Heart (tissue), 3 donors: ENCODE measurements around the gene GLE1.

DNA sequence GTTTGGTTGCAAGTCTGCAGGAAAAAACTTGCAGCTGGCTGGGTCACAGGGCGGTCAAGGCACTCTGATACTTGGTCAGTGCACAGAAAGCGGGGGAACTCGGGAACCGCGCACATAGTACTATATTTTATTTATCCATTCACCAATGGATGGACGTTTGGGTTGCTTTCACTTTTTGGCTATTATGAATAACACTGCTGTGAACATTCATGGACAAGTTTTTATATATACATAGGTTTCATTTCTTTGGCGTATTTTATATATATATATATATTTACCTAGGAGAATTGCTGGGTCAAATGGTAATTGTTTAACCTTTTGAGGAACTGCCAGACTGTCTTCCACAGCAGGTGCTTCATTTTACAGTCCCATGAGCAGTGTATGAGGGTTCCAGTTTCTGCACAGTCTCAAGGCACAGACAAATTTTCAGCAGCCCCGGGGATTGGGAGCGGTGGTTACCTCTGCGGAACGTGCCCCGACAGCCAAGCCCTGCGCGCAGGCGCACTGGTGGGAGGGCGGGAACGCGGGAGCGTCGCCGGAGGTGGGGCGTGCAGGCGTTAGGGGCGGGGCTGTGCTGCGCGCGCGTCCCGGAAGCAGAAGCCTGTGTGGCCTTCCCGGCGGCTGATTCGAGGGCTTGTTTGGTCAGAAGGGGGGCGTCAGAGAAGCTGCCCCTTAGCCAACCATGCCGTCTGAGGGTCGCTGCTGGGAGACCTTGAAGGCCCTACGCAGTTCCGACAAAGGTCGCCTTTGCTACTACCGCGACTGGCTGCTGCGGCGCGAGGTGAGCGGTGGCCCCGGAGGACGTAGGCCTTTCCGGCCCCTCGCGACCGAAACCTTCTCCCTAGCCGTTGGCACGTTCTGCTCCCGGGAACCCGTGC lies at the start of gene GLE1:
Gene GLE1 (plus strand): TSS at position 596 of the 878 bp plus-strand sequence.
- RAMPAGE, long total RNA, 2 experiments: start-site peak on the plus strand in 1 of 2 experiments, centred at position 621 of the sequence, 337 reads per replicate

DNA sequence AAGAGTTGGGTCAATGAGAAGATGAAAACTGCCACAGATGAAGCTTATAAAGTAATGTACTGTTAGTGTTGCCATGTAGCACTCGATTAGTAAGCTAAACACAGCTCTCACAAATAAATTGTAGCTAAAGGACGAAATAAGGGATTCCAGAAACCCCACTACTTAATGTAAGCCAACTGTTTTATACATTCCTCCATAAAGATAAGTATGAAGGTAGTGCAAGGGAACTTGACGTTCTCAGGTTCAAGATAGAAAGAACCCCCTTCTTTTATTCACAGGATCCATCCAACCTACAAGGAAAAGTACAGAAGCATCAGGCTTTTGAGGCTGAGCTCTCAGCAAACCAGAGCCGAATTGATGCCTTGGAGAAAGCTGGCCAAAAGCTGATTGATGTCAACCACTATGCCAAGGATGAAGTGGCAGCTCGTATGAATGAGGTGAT lies 30.4 kb downstream of the SPTAN1 start:
- RAMPAGE, long total RNA, 2 experiments: no peak in any of the 2 experiments

DNA sequence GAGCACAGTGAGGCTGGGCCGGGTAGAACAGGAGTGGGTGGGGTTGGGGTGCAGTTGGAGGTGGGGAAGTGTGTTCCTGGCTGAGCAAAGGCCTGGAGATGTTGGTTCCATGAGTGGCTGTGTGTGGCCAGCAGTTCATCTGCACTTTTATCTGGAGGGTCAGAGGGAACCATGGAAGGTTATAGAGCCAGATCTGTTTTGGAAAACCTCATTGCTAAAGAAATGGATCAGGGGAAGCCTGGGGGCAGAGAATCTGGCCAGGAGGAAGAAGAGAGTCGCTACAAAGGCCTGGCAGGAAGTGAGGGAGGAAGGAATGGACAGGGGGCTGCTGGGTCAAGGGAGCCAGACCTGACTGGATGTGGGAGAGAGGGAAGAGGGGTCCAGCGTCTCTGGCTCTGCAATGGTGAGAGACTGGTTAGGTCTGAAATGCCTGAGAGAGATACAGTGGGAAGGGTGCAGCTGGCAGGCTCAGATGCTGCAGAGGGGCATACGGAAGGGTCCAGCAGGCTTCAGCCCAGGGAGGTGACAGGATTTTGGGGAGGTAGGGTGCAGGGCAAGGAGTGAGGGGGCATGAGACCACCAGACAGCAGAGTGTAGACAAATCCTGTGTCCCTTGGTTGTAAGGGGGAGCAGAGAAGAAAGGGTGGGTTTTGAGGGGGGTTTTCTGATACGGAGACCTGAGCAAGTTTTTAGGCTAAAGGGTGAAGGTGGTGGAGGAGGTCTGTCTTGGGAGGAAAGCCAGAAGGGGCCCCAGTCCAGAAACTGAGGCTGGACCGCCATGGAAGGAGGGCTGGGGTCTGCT lies 1.1 kb downstream of the ZDHHC12 start:
- RAMPAGE, long total RNA, 2 experiments: no peak in any of the 2 experiments

DNA sequence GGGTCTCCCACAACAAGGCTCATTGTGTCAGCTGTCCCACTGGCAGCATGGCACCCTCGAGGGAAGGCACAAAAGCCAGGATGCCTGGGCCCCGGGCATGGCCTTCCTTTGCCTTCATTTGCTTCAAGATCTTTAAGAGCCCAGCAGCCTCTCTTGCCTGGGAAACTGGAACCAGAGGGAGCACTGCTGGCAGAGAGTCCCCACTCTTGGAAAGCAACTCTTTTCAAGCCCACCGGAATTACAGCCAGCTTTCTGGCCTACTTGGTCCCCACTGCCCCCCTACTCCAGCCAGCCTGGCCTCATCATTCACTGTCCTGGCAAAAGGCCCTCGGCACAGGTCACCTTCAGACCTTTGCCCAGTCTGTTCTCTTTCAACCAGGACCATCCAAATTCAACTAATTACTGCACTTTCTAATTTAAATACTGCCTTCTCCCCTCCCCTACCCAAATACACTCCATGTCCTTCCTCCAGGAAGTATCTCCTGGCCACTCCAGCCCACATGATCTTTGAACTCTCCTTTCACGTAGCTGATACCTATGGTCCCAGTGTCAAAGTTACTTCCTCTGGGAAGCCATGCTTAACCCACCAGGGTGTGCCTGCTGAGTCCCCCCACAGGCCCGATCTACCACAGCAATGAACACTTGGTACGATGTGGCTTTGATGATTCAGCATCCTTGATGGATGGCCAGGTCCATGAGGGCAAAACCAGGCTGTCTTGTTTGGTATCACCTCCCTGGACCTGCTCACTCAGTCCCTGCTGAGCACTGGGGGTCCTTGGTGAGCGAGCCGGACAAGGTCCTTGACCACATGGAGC lies 8.8 kb downstream of the ZER1 start:
- RAMPAGE, long total RNA, 2 experiments: no peak in any of the 2 experiments

DNA sequence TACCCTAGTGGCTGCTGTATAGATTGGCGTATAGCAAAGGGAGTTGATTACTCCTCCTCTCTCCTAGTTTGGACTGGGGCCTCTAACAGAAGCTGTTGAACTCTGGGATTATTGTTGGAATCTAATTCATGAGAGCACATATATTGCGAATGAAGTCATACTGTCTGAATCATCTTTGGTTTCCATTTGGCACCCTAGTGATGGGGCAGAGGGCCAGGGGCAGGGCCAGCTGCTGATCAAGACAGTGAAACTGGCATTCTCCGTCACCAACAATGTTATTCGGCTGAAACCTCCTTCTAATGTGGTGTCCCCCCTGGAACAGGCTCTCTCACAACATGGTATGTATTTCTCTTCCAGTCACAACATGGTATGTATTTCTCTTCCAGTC lies 40.3 kb downstream of the SH3GLB2 start:
- RAMPAGE, long total RNA, 2 experiments: no peak in any of the 2 experiments

- RAMPAGE, long total RNA, 2 experiments: no peak in any of the 2 experiments
Observed at GRCh38 chr9:128995677-128996319, 32.3 kb downstream of the SH3GLB2 start.

DNA sequence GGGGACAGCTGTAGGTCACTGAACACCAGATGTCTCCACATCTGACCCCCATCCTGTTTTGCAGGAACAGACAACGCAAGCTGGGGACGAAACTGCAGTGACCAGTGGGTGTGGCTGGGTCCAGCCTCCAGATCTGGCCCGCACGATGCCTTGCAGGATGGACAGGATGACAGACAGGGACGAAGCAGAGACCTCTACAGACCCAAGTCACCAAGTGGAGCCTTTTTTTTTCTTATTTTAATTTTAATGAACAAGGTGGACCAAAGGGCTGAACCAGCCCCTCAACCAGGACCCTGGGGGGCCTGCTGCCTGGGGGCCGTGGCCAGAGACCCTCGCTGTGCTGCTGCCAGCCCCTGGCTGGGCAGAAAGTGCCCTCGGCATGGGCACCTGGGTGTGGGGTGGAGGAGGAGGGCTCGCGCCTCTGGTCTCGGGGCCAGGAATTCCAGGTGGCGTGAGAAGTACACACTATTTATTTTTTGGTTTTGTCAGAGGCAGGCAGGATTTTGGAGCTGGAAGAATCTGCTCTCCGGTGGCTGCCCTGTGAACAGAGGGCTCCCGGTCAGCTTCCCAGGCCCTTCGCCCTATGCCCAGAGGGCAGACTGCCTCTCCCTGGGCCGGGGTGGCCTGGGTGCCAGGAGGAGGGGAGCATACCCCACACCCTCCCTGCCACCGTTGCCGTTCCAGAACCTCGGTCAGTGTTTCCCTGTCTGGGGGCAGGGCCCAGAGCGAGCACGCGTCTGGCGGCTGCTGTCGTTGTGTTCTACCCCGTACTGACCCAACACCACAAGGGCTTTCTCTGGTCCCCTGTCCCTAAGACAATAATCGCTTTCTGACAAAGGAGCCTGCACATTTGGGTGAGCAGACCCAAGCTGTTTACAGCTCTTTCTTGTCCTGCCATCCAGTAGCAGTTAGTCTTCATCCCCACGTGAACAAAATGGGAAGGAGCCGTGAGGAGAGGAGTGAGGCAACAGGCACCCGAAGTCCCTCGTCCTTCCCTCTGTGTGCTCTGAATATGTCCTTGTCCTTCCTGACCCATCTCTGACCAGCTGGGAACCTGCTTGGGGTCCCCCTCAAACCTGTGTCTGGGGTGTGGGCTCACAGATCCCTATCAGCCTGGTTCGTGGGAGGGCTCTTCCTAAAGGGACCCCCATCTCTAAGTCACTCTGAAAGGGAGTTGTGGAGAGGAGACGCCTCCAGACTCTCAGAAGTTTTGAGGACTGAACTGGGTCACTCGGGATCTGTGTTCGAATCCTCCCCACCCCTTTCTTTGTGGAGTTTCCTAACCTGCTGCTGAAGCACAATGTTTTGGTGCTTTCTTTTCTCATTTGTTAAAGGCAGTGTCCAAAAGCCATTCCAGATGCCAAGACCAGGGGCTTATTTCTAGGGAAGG lies 8.5 kb downstream of the DOLPP1 start:
- RAMPAGE, long total RNA, 2 experiments: no peak in any of the 2 experiments

DNA sequence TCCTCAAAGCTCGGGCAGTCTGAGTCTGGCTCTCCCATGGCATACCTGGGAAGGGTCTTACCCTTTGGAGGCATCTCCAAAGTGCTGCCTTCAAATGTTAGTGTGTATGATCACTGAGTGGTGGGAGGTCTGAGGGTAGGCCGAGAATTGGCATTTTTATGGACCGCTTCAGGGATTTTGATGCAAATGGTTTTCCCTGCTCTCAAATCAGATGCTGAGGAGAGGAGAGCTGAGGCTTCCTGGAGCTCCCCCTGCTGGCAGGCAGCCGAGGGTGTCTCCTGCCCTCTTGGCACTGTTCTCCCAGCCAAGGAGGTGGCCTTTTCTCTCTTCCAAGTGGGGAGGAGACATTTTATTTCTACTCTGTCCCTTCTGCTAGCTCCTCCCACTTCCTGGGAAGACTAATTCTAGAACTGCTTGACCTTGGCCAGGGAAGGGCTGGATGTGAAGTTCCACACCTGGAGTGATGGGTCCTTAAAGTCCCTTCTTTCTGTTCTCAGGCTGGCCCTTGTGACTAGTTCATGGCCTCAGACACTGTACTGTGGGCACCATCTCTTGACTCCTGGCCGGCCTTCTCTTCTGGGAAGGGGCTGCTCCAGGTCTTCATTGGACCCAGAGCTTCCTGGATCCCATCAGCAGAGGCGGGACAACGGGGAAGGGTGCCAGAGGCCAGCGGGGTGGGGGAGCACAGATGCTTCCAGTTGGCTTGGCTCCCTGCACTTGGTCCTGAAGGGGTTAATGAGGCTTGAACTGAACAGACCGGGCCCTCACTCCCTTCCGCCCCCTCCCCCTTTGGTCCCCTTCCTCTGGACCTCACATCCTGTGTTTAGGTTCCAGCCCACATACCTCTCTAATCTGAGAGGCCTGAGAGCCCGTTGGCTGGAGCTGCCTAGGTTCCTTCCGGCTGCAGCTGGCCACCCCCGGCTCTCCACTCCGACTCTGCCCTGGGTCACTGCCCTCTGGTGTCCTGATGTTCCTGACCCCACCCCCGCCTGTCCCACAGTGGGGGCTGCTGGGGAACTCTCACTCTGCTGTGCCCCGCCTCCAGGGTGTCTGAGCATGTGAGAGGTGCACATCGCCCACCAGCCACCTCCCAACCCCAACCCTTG lies 32.0 kb downstream of the PTPA start:
- RAMPAGE, long total RNA, 2 experiments: no peak in any of the 2 experiments

GRCh38 chr9:129170249-129171015 lies 7.6 kb downstream of the IER5L start:
- RAMPAGE, long total RNA, 2 experiments: no peak in any of the 2 experiments

- RAMPAGE, long total RNA, 2 experiments: no peak in any of the 2 experiments
Observed at GRCh38 chr9:129183941-129184412, 5.9 kb upstream of the IER5L start.

GRCh38 chr9:129242520-129243477 lies 64.7 kb upstream of the IER5L start:
- RAMPAGE, long total RNA, 2 experiments: no peak in any of the 2 experiments

DNA sequence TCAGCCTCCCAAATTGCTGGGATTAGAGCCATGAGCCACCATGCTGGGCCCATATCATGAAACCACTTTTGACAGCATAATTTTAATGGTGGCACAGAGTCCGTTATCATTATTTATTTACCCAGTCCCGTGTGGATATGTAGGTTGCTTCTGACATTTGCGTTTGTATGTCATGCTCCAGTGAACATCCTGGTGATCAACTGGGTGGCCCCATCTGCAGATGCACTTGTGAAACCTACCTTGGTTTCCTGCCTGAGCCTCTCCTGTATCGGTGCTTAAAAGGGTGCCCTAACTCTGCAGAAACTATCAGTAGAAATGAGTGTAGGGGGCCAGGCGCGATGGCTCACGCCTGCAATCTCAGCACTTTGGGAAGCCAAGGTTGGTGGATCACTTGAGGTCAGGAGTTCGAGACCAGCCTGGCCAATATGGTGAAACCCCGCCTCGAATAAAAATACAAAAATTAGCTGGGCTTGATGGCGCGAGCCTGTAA lies 92.1 kb upstream of the IER5L start:
- RAMPAGE, long total RNA, 2 experiments: no peak in any of the 2 experiments

- RAMPAGE, long total RNA, 2 experiments: no peak in any of the 2 experiments
Observed at GRCh38 chr9:129282273-129283150, 104.5 kb upstream of the IER5L start.

DNA sequence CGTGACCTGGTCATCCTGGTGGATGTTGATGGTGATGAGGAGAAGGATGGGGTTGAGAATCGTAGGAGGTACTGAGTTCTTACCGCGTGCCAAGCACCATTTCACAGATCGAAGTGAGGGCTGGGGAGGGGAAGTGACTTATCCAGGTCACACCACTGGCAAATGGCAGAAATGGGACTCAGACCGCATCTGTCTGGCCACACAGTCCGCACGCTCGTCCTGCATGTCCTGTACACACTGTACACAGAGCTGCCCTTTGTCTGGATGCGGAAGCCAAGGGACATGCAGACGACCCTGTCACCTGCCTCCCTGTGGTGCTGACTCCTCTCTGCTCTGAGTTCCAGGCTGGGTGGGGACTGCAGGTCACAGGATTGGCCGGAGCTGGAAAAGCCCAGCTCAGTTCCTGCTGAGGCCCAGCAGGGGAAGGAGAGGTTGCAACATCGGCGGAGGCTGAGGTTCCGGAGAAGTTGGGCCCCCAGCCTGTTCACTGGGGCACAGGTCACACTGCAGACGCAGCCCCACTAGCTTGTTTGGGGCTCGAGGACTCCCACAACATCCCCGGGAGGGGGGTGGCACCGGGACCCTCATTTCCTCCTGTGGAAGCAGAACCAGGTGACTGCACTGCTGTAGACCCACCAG lies 165.7 kb upstream of the IER5L start:
- RAMPAGE, long total RNA, 2 experiments: no peak in any of the 2 experiments

DNA sequence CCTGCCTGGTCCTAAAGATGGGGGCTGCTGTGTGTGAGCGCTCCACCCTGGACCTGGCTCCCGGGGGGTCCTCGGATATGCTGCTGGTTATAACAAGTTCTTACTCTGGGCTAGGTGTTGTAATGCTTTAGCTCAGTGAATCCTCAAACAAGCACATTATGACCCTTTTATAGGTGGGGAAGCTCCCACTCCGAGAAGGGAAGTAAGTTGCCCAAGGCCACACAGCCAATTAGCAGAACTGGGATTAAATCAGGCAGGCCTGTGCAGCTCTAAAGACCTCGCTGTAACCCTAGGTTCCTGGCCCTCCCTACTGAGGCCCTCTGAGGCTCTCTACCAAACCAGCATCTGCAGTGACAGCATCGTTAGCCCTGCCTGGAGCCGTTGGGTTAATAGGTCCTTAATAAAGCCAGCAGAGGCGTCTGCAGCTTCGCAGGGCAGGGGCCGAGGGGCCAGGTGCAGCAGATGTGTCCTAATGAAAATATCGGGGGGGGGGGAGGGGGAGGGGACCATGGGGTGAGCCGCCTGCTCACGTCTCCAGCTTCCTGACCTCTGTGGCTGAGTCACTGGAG lies 204.1 kb downstream of the C9orf50 start:
- RAMPAGE, long total RNA, 2 experiments: no peak in any of the 2 experiments

GRCh38 chr9:129480019-129480630 lies 140.8 kb downstream of the C9orf50 start:
- RAMPAGE, long total RNA, 2 experiments: no peak in any of the 2 experiments

DNA sequence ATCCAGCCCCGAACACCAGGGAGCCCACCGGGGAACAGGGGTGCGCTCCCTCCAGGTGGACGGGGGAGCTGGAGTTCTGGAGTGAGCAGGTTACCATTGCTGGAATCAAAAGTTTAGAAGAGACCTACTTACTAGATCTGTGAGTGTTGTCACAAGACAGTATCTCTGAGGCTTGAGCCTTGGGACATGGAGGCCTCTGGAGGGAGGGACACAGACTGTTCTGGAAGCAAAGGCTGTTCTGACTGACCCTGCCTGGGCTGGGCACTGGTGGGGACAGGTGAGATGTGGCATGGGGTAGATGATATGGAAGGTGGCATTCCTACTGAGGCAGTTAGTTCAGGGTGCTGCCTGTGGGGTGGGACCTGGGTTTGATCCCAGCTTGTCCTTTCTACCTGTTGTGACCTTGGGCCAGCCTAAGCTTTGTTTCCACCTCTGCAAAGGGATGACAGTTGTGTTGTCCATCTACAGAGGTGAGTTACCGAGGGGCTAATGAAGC lies 140.2 kb downstream of the C9orf50 start:
- RAMPAGE, long total RNA, 2 experiments: no peak in any of the 2 experiments

DNA sequence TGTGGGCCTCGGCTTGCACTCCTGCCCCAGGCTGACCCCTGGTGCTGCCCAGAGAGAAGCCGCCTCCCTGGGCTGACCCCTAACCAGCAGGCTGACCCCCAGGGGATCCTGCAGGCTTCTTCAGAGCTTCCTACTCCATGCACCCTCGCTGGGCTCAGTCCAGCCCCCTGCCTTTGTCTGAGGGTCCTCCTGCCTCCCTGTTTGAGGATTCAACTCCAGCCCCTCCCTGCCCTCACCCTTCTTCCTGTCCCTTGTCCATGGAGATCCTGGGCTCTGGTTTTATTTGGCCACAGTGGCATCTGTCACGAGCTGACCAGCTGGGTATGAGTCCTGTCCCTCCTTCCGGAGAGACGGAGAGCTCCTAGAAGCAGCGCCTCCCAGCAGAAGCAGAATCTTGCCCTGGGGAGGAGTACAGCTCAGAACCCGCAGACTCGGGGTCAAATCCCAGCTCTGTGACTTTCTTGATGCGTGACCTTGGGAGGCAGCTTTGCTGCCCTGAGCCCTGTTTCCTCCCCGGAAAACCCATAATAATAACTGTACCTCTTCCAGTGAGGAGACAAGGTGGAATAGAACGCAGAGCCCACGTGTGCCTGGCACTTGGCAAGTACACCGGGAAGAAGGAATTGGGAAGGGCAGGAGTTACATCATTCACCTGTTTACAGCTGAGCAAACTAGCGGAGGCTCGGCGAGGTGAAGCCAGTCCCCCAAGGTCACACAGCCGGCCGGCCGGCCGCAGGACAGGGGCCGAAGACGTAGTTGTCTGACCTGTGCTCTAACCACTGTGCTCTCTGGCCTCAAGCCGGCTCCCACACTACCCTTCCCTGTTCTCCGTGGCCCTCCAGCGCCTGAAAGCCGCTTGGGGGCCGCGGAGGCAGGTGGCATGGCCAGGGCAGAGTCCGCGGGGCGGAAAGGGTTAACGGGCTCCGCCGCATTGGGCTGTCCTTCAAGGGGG lies 125.5 kb downstream of the C9orf50 start:
- RAMPAGE, long total RNA, 2 experiments: start-site peak on the plus strand in 1 of 2 experiments, centred at position 362 of the sequence, 18 reads per replicate

DNA sequence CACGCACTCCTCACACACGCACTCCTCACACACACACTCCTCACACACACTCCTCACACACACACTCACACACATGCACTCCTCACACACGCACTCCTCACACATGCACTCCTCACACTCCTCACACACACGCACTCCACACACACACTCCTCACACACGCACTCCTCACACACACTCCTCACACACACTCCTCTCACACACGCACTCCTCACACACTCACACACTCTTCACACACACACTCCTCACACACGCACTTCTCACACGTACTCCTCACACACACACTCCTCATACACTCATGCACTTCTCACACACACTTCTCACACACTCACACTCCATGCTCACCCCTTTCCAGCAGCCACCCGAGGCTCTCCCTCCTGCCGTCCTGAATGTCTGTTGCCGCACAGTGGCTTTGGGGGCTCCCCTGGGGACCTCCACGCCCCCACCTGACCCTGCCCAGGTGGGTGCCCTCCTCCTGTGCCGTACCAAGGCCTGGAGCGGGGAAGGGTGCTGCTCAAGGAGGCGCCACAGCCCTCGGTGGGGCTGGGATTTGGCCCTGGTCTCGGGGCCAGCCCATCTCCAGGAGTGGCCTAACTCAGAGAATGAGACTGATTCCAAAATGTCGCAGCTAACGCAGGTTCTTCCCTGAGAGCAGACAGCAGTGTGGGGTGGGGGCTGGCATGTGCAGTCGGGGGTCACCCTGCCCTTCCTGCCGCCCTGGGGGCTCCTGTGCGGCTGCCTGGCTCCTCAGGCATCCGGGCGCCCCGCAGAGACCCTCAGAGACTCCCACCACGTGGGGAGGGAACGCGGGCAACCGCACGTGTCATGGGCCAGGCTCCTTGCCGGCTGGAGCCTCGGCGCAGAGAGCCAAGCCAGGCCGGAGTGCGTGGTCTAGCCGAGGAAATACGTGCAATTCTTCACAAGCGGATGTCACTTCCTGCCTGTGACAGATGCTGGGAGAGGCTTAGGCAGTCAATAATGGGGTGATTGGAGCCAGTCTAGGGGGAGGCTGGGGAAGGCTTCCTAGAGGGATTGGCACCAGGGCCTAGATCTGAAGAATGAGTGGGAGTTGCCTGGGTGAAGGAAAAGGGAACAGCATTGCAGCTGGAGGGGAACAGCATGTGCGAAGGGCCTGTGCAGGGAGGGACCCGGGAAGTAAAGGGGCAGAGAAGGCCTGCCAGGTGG lies 44.3 kb downstream of the C9orf50 start:
- RAMPAGE, long total RNA, 2 experiments: no peak in any of the 2 experiments

- RAMPAGE, long total RNA, 2 experiments: no peak in any of the 2 experiments
Observed at GRCh38 chr9:129711745-129712262, 41.0 kb downstream of the PTGES start.